ENCODE results near the genes NCBP2, IQCG and LMLN.

DNA sequence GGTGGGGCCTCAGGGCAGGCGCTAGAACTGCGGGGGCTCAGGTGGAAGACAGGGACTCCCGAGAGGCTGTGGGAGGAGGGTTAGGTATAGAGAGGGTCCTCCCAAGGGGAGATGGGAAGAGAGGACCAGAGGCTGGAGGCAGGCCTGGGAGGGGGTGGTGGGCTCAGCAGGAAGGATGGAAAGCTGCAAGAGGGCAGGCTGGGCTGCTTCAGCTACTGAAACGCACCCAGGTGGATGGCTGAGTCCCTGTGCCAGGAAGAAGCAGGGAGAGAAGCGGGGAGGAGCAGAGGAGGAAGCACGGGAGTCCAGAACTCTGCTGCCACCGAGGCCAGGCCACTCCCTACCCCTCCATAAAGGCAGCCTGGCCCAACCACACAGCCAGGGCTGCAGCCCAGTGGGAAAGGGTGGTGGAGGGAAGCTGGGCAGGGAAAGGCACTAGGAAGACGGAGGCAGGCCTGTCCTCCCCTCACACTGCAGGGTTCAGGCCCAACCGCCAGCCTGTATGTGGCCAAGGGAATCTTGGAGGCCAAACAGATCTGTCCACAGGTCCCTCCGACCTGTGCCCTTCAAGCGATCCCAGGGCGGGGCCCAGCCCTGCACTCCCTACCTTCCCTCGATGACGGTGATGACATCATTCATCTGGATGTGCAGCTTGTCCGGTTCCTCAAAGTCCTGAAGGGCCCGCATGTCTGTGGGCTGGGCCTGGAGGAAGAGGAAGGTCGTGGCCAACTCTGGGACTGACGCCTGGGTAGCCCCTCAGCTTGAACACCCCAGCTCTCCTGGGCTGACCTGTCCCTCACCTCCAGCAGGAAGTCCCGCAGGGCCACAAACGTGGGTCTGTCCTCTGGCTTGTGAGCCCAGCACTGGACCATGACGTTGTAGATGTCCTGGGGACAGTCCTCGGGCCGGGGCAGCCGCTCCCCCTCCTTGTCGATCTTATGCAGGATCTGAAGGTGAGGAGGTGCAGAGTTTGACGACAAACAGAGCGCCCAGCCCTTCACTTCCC lies 30.4 kb downstream of the TNK2 start:
- RRBS, 2 experiments, result no CpG with 5 or more reads among the region's 27 CpGs

- RRBS, 2 experiments, result no CpG with 5 or more reads among the region's 7 CpGs
These were observed 29.8 kb downstream of the TNK2 start for GRCh38 chr3:195878652-195878914.

- RRBS, 2 experiments, result no CpG with 5 or more reads among the region's 16 CpGs
These were observed 56.9 kb upstream of the TNK2 start for GRCh38 chr3:195965067-195965750.

DNA sequence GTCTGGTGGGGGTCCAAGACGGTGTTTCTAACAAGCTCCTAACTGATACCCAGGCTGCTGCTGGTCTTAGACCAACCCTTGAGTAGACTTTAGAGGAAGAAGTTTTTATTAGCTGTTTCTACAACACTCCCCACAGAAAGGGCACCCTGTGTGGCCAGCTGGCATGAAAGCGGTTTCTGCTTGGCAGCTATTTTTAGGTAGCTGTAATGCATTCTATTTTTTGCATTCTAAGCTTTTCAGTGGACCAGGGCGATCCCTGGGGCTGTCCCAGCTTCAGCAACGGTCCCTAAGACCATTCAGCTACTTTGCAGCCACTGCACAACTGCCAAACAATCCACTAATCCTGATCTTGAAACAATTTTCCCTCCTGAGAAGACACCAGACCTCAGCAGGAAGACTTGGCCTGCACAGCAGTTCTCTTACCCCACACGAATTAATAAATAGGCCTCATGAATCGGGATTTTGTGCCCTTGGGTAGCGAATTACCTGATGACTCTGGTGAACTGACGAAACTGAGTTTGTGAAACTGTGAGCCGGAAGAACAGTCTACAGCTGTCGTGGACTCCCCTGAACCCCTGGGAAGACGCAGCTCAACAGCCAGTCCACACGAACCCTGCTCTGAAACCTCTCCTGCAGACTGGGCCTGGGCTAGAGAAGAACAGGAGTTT lies 14.6 kb upstream of the TFRC start:
- RRBS, 2 experiments, result no CpG with 5 or more reads among the region's 12 CpGs

GRCh38 chr3:196117832-196118256 lies 36.0 kb upstream of the TFRC start:
- RRBS, 2 experiments, result no CpG with 5 or more reads among the region's 6 CpGs

GRCh38 chr3:196348358-196349082 lies 10.3 kb upstream of the TM4SF19 start:
- RRBS, 2 experiments, result no CpG with 5 or more reads among the region's 4 CpGs

DNA sequence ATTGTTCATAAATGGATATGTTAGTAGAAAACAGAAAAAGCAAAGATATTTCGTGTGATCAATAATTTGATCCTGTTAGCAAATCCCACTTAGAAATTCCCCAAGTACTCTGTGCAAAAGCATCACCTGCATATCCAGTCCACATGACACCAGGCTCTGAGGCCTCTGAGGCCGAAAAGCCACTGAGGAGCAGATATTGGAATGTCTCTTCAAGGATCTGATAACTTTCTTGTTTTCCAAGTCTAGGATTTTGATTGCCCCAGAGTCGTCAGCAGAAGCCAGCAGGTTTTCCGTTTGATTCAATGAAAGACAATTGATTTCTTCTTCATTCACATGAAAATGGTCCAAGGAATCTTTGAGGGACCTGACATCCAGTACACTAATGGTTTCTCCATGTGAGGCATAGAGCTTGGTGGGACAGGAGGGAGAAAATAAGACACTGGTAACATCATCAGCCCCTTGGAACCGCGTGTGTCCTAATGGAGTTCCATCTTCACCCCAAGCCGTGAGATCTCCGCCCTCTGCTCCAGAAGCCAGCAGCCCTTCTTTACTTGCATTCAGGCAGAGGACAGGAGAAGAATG lies 7.4 kb downstream of the WDR53 start:
- RRBS, 2 experiments, result no CpG with 5 or more reads among the region's 8 CpGs

DNA sequence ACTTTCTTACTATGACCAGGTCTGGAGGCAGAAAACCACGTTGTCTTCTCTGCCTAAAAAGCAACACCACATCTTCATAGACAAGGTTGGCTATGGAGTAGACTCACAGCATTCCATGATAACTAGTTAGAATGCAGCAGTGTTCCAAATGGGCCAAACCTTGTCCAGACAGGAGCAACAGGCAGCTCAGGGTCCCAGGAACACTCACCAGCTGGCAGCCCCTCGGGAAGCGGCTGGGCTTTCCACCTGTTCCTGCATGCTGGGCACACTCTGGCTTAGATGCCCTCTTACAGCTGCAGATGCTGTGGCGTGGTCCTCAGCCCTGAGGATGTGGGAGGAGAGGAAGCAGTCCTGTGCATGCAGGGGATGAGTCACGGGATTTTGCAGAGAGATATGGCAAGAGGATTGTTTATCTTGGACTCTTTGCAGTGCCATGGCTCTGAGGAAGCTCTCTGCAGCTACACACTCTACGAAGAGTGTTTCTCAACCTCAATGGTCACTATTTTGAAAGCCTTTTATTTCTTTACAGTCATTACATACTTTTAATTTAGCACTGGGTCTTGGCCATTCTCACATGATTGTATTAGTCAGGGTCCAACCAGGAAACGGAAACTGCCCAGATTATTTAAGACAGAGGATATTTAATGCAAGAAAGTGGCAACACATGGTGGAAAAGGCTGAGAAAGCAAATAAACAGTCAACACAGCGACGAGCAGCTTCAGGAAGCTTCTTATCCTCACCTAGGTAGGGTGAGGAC lies 11.4 kb downstream of the NRROS start:
- RRBS, 2 experiments, result no CpG with 5 or more reads among the region's 9 CpGs

GRCh38 chr3:196885699-196886776 lies 18.3 kb downstream of the SENP5 start:
- RRBS, 2 experiments, result no CpG with 5 or more reads among the region's 14 CpGs

DNA sequence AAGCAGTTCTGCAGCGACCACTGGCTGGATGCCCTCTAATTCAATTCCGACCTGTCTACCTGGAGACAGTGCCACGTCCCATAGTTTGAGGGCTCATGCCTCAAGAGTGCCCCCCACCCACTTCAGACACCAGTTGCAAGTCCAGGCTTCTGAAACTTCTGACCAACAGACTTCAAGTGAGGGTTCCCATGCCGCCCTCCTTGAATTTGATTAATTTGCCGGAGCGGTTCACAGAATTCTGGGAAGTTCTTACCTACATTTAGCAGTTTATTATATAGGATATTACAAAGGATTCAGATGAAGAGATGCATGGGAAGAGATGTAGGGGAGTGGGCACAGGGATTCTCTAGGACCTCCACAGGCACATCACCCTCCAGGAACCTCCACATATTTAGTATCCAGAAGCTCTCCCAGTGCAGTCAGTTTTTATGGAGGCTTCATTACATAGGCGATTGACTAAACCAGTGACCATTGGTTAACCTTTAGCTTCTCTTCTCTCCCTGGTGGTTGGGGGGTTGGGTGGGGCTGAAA lies 36.9 kb downstream of the NCBP2 start:
- RRBS, 2 experiments, result no CpG with 5 or more reads among the region's 7 CpGs

- RRBS, 2 experiments, result under 1 to 1% methylated on average over 23 of the region's 36 CpGs
These were observed at the start of gene NCBP2 for GRCh38 chr3:196942266-196942624. TSS of gene NCBP2 (minus strand) at chr3:196942528.

- RRBS, 2 experiments, result no CpG with 5 or more reads among the region's 17 CpGs
These were observed 10.2 kb upstream of the PIGZ start for GRCh38 chr3:196978791-196979178.

DNA sequence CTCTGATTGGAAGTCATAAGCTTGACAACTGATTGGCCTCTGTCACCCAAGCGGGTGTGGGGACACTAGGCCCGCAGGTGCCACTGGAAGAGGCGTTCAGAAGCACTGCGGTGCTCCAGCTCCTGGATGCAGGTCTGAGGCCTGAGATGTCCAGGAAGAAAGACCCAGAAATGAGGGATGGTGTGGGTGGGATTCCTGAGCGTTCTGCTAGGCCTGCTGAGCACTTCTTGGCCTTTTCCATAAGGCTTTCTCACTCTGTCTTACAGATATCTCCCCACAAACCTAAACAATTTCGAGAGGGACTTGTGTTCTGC lies 25.4 kb downstream of the MELTF start:
- RRBS, 2 experiments, result no CpG with 5 or more reads among the region's 6 CpGs

DNA sequence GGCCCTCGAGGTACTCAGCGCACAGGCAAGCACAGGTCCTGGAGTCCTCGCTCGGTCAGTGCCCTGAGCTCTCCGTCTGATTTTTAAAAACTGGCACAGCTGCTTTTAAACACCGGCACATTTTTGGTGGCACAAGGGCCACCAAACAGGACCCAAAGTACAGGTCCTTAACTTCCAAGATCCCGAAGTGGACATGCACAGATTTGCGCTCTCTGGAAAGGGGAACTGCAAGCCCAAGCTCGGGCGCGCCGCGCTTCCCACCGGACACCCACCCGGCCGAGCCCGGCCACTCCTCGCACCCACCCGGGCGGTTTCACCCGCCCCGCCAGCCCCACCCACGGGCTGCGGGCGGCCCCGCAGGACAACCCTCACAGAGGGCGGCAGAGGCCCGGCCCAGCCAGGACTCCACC lies 71.2 kb upstream of the BDH1 start:
- RRBS, 2 experiments, result 1% methylated on average over 5 of the region's 28 CpGs

DNA sequence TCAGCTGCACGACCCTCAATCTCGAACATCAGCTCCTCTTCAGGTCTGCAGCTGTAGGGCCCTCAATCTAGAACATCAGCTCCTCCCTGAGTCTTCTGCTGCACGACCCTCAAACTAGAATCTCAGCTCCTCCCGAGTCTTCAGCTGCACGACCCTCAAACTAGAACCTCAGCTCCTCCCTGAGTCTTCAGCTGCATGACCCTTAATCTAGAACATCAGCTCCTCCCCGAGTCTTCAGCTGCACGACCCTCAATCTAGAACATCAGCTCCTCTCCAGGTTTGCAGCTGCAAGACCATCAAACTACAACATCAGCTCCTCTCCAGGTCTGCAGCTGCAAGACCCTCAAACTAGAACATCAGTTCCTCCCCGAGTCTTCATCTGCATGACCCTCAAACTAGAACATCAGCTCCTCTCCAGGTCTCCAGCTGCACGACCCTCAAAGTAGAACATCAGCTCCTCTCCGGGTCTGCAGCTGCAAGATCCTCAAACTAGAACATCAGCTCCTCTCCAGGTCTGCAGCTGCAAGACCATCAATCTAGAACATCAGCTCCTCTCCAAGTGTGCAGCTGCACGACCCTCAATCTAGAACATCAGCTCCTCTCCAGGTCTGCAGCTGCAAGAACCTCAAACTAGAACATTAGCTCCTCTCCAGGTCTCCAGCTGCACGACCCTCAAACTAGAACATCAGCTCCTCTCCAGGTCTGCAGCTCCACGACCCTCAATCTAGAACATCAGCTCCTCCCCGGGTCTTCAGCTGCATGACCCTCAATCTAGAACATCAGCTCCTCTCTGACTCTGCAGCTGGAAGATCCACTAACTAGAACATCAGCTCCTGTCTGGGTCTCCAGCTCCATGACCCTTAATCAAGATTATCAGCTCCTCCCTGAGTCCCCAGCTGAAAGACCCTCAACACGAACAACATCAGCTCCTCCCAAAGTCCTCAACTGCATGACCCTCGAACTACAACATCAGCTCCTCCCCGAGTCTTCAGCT lies 84.5 kb upstream of the BDH1 start:
- RRBS, 2 experiments, result no CpG with 5 or more reads among the region's 17 CpGs

DNA sequence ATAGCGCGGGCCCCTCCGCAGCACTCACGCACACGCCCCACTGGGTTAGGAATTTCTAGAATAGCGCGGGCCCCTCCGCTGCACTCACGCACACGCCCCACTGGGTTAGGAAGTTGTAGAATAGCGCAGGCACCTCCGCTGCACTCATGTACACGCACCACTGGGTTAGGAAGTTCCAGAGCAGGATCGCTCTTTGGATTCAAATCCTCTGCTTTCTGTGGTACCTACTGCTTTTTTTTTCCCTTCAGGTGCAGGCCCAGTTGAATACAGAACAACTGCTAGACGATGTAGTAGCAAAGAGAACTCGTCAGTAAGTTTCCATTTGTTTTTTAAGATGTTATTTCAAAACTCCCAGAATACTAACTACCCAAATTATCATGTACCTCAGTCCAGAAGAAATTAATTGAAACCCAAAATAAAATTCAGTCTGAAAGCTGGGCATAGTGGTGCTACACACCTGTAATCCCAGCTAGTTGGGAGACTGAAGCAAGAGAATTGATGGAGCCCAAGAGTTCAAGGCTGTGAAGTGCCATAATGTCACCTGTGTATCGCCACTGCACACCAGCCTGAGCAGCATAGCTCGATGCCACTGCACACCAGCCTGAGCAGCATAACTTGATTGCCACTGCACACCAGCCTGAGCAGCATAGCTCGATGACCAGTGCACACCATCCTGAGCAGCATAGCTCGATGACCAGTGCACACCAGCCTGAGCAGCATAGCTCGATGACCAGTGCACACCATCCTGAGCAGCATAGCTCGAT lies 17.0 kb upstream of the LRCH3 start:
- RRBS, 2 experiments, result no CpG with 5 or more reads among the region's 22 CpGs

- RRBS, 2 experiments, result no CpG with 5 or more reads among the region's 5 CpGs
These were observed 1.6 kb upstream of the LRCH3 start for GRCh38 chr3:197789395-197789845.

DNA sequence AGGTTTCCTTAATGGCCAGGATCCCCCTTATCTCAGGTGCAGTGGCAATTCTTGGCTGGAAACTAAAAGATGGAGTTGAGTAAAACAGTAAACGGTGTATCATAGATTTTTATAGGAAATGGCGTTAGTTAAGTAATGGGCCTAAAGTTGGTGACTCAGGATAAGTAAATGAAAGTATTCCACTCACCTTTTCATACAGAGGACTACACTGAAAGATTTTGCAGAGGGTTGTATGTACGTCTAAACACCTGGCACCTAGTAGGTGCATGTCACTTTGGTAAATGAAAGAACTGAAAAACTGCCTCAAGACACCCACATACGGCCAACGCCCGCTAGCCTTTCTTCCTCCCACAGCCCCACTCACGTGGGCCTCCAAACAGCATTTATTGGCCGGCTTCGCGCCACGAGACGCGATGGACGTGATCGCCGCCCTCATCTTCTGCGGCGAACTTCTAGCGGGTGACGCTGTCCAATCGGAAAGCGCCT lies at the start of gene IQCG:
IQCG (minus strand) TSS at position 334 of the 486 bp plus-strand sequence.
- RRBS, 2 experiments, result under 1 to 1% methylated on average over 11 of the region's 22 CpGs

- RRBS, 2 experiments, result under 1 to 1% methylated on average over 25 of the region's 57 CpGs
These were observed at the start of gene LMLN for GRCh38 chr3:197960144-197960988. TSS of gene LMLN (plus strand) at chr3:197960217.

DNA sequence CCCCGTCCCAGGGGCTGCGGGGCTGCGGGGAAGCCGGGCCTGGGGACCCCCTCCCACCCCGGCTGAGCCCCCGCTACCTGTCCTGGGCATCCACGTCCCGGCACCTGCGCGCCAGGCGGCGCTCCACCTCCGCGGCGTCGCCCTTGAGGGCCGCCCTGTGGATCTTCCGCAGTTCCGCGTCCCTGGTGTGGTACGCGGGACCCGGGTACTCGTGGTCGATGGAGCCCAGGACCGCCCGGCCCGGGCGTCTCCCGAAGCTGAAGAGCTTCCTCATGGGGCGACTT lies 120.2 kb downstream of the LMLN start:
- RRBS, 2 experiments, result 5 to 8% methylated on average over 9 to 11 of the region's 31 CpGs